Occipital lobe (tissue), 2 donors: ENCODE data around the genes DIAPH2 and CSTF2.

GRCh38 chrX:87409536-87409883 lies 108.1 kb upstream of the KLHL4 start:
- RAMPAGE, long total RNA = no peak

DNA sequence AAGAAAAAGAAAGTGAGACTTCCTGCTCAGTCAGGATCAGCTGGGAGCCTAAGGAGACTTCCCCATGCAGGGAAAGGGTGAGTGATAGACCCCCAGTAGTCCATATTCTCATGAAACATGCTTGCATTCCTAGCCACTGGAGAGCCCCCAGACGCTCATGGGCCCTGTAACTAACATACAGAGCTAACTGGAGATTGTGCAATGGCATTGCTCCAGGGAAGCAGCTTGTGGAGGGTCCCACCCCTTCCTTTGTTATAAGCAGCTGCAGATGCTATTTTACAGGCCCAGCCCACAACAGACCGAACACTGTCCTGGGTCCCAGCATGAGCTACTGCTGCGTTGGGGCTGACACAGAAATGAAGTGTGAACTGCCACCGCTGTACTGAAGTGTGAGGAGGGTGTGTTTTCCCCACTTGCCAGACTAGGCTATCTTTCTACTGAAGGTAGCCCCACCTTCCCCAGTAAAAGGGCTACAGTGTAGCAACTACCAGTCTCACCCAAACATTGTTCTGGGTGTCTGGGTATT lies 1465.6 kb upstream of the DIAPH2 start:
- RAMPAGE, long total RNA = no peak

- RAMPAGE, long total RNA = no peak
These were observed 219.5 kb upstream of the DIAPH2 start for GRCh38 chrX:96465161-96465610.

DNA sequence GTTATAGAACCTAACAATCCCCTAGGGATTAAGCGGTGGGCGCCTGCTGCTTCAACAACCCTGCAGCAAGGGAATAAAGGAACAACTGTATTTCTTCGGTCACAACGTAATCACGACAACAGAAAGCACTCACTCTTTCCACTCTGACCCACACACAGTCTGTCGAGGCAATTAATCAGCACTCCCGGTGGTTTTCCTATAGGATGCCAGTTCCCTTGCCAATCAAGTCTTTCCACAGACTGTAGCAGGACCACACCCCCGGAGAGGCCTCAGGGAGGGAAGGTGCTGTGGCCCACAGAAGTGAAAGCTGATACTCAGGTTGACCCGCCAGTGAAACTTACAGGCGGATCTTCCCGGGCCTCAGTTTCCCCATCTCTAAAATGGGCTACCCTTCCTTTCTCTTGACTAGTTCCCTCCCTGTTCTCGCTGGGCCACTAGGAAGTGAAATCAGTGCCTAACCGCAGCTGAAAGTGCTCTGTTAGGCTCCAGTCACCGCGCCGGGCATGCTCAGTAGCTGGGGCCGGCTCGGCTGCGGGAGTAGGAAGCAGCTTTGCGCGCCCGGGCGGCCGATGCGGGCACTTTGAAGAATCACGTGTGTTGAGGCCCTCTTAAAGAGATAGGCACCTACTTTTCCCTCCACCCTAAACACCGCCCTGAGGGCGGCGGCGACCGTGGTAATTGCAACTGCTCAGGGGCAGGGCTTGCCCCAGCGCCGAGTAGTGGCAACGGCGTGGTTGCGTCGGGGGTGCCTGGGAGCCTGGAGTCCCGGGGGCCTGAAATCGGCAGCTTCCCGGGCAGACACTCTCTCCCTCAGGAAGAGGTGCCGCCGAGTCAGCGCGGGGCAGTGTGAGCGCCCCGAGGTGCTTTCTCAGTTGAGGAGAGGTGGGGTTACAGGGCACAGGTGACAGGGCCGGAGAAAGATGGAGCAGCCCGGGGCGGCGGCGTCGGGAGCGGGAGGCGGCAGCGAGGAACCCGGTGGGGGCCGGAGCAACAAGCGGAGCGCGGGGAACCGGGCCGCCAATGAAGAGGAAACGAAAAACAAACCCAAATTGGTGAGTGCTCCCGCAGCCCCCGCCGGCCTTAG lies at the start of gene DIAPH2:
TSS of gene DIAPH2 (plus strand) at position 704 of the 1,084 bp plus-strand sequence.
- RAMPAGE, long total RNA = no peak

- RAMPAGE, long total RNA = no peak
These were observed 360 bp downstream of the RPA4 start for GRCh38 chrX:96884095-96884441.

GRCh38 chrX:96993543-96994000 lies 109.9 kb downstream of the RPA4 start:
- RAMPAGE, long total RNA = no peak

- RAMPAGE, long total RNA = no peak
These were observed 129.8 kb downstream of the RPA4 start for GRCh38 chrX:97013411-97014056.

- RAMPAGE, long total RNA = no peak
These were observed 274.4 kb downstream of the RPA4 start for GRCh38 chrX:97157988-97158573.

GRCh38 chrX:97482203-97482555 lies 598.5 kb downstream of the RPA4 start:
- RAMPAGE, long total RNA = no peak

DNA sequence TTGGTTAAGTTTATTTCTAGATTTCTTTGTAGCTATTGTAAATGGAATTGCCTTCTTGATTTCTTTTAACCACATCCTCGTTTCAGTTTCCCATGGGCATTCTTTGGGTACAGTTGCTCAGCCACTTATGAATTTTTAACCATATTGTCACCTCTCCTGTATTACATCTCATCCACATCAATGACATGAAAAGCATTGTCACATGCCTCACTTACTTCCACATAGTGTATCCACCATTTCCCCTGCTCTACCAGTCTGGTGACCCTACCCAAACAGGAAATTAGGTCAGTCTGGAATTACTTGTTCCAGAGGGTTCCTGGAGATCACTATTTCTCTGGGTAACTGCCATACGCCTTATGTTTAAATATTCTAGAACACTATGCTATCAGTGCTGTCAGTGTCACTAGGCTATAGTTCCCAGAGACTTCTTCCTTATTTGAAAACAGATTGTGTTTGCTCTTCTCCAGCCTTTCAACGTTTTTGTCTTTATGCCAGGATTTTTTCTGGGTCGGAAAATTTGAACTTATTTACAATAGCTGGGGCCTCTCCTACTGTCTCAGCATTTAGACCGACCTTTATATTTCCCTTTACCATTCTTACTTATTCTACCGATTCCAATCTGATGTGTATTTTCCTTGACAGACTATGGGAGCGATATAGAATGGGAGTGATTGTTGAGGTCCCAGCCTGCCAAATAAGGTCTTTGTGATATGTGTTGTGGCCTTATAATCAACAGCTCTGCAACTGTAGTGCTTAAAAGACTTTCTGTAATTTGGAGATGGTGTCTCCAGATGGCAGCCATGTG lies 15.0 kb downstream of the SRPX2 start:
- RAMPAGE, long total RNA = no peak

- RAMPAGE, long total RNA = no peak
These were observed 1.9 kb downstream of the SYTL4 start for GRCh38 chrX:100729892-100730545.

- RAMPAGE, long total RNA = start-site peak on the plus strand at chrX:100820388-100820412, 53 and 221 reads in 2 replicates
These were observed at the start of gene CSTF2 for GRCh38 chrX:100819458-100820514. Gene CSTF2, plus strand, starts transcription at chrX:100820391.

- RAMPAGE, long total RNA = no peak
These were observed 16.7 kb downstream of the HNRNPH2 start for GRCh38 chrX:101424471-101425324.

- RAMPAGE, long total RNA = no peak
These were observed 8.4 kb downstream of the GPRASP1 start for GRCh38 chrX:102659637-102660082.

DNA sequence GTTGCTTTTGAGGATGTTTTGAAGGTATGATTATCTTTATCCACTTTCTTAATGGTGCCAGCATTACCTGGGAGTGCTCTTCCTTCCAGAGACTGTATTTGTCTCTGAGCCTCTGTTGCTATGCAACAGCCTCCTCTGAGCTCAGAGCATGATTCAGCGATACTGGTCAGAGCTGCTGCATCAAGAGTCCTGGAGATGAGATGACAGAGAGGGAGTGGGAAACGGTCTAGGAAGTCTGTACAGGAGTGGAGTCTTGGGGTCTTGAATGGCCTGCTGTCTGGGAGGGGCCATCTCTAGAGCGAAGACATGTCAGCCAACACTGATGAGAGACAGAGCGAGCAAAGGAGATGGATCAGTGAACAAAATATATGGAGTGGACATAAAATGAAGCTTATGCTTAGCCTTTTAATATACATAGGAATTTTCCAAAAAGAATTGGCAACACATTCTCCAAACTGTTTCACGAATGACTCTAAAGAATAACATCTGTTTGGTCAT lies 104.3 kb upstream of the RAB40AL start:
- RAMPAGE, long total RNA = no peak

GRCh38 chrX:103250771-103251564 lies 4.0 kb downstream of the TCEAL8 start:
- RAMPAGE, long total RNA = no peak

GRCh38 chrX:103309623-103310685 lies 836 bp downstream of the BEX2 start:
- RAMPAGE, long total RNA = no peak

DNA sequence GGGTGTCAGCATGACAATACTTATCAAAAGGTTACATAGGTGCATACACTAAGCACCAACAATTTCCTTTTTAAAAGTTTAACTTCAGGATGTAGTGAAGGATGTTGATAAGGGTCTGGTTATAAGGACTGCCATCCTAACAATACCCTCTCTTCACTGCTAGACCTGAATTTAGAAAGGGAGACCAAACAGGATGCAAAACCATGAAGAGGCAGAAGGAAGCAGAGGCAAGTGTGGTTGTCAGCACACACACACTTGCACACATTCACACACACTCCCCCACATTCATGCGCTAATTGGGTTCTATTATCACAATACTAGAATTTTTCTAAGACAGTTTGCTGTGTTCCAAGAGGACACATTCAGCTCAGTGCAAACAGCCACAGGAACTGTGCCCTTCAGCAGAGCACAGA lies 13.1 kb upstream of the RAB40A start:
- RAMPAGE, long total RNA = no peak

GRCh38 chrX:103535712-103536795 lies 16.8 kb upstream of the RAB40A start:
- RAMPAGE, long total RNA = no peak

GRCh38 chrX:103585832-103586012 lies 407 bp downstream of the TCEAL4 start:
- RAMPAGE, long total RNA = no peak